ENCODE results near the genes DGKH and SMIM2.

GRCh38 chr13:41500552-41500851 is 43.2 kb downstream of the RGCC start:
- PRO-cap, result no peak

- PRO-cap, result no peak
Measured at GRCh38 chr13:41503273-41503813, 46.0 kb downstream of the RGCC start.

DNA sequence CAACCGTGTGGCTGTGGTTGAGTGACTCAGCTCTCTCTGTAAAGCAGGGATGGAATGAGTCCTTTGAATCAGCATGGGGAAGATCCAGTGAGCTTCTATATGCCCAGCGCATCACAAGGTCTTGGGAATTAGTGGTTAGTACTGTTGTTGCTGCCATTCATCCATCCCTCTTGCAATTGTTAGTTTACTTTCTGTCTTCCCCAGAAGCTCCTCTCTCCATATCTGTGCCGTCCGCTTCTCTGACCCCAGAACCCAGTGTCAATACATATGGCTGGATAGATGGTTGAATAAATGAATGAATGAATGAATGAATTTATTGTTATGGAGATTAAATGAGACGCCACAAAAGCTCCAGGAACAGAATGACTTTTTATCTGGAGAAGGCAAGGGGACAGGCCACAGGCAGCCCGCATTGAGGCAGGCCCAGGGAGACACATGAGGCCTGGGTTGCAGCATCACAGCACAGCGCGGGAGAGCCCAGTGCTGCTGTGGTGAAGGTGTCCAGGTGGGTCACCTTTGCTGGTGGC is 89.2 kb downstream of the RGCC start:
- PRO-cap, result no peak

- PRO-cap, result no peak
Measured at GRCh38 chr13:41883430-41884477, 77.2 kb downstream of the VWA8 start.

DNA sequence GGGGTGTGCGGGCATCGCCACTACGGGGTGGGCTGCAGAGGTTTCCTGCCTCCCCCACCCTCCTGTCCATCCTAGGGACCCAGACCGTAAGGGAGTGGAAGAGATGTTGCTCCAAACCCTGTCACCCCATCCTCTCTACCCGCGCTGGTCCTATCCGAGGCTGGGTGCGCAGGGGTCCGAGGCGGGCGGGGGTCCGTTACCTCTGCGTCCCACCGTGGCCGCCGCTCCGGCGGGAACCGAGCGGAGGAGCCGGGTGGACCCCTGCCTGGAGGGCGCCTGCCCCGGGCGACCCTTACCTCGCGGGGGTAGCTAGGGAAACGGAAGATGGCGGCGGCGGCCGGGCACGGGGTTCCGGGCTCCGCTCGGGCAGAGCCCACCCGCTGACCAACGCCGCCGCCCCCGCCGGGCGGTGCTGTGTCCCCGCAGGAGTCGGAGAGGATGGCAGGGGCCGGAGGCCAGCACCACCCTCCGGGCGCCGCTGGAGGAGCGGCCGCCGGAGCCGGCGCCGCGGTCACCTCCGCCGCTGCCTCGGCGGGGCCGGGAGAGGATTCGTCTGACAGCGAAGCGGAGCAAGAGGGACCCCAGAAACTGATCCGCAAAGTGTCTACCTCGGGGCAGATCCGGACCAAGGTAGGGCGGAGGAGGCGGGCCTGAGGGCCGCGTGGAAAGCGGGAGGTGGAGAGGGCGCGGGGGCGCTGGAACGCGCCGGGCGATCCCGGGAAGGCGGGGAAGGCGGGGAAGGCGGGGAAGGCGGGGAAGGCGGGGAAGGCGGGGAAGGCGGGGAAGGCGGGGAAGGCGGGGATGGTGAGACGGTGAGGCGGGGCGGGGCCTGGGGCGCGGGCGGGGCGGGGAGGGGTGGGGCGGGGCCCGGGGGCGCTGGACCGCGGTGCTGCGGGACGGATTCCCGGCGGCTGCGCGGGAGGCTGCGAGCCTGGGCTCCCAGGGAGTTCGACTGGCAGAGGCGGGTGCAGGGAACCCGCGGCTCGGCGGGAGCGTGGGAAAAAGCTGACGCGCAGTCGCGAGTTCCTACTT is at the start of gene DGKH:
Gene DGKH, plus strand, starts transcription at position 313 of the 1,032 bp plus-strand sequence.
- PRO-cap, result bidirectional peak, plus-strand start at position 316 of the sequence, minus-strand start at position 137 of the sequence; bidirectional peak, plus-strand start at position 425 of the sequence, minus-strand start at position 414 of the sequence; bidirectional peak, plus-strand start outside the sequence, minus-strand start at position 722 of the sequence

DNA sequence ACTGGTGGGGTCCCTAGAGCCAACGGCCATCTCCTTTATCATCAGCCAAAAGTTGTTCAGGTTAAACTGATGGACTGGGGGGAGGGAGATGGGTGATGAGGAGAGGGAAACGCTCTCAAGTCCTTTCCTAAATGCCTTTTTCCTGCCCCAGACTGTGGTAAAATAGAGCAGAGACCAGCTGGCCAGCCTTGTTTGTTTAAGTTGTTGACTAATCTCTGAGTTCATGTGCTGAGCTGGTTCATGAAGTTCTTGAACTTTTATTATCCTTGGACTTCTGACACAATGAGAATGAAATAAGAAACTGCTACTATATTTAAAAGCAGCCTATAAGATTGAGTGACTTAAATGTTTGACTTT is 20.3 kb upstream of the TNFSF11 start:
- PRO-cap, result no peak

GRCh38 chr13:42575749-42576507 is 2.0 kb downstream of the TNFSF11 start:
- PRO-cap, result no peak

GRCh38 chr13:42990397-42991214 is 1.4 kb downstream of the EPSTI1 start:
- PRO-cap, result no peak

GRCh38 chr13:43268941-43269717 is 245.7 kb downstream of the DNAJC15 start:
- PRO-cap, result no peak

DNA sequence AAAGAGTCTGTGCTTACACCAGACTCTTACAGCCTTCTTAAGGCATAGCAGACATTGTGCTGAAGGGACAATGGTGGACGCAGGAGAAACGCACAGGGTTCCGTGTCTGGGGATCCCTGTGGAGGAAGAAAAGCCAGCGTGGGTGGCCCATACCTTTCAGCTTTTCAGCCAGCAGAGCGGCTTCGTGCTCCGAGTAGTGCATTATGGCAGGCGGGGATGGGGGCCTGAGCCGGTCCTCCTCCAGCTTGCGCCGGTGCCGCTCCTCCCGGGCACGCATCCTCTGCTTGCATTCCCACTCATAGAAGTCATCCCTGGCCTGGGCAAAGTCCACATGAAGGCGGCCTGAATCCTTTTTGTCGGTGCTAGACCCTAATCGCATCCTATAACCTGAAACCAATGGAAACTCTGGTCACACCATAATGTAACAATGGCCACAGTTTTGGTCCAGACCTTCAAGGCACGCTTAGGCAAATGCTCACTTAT is 332.4 kb downstream of the DNAJC15 start:
- PRO-cap, result no peak

DNA sequence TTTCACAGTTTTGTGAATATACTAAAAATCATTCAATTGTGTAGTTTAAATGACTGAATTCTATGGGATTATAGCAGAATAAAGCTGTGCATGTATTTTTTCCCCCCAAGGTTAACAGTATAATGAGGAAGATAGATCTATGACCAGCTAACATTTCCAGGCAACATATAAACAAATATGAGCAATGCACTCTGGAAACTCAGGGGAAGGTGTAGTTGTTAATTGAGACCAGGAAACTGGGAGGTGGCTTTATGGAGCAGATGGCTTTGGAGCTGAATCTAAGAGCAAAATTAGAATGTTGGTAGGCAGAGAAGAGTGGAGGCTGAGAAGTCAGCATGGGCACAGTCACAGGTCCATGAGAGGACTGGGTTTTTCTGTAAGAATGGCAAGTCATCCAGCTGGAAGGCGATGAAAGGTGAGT is 41.6 kb downstream of the LACC1 start:
- PRO-cap, result no peak

- PRO-cap, result no peak
Measured at GRCh38 chr13:43986146-43986964, 106.7 kb downstream of the LACC1 start.

DNA sequence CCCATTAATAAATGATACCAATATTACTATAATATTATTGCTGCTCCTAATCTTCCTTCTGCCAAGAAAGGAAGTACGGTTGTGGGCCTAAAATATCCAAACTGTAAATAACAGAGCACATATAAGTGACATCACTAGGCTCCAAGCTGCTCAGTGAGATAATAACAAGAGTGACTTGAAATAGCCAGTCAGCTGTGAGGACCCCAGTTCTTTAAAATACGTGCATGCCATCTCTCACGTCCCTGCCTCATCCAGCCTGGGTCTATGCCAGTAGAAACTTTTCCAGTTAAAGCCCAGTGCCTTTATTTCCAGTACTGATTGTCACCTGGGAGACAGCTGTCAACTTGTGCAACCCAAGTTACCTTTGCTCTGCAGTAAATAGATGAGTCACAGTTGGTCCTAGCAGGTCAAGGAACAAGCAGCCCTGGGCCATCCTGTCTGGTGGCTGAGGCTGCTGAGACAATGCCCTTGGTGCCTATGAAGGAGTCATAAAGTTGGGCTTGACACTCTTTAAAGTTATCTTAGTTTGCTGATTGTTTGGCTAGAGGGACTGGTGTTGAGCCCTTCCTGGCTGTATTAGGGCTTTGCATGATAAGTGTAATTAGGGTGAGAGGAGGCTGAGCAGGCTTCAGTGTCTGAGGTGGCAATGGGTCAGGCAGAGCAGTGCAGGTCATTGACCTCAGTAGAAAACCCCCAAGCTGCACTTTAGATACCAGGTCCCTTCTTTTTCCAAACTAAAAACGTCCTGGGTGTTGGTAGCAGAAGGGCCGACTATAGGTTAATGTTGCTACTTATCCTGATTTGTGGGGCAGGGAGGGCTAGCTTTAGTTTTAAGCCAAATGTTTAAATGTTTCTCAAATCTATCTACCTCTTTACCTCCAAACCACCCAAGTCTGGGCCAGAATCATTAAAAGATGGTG is 52.6 kb downstream of the SMIM2 start:
- PRO-cap, result no peak

DNA sequence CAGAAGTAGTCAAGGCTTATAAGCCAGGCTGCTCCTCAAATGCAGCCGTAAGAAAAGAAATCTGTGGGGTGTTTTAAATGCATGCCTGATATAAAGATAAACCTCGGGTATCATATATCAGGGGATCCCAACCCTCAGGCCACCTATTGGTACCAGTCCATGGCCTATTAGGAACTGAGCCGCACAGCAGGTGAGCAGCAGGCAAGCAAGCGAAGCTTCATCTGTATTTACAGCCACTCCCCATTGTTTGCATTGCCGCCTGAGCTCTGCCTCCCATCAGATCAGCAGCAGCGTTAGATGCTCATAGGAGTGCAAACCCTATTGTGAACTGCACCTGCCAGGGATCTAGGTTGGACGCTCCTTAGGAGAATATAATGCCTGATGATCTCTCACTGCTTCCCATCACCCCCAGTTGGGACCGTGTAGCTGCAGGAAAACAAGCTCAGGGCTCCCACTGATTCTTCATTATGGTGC is 20.9 kb downstream of the SMIM2 start:
- PRO-cap, result no peak

- PRO-cap, result bidirectional peak, plus-strand start at chr13:44142345, minus-strand start at chr13:44142000
Measured at GRCh38 chr13:44141221-44142189, 19.6 kb downstream of the SMIM2 start.

GRCh38 chr13:44142954-44143127 is 18.2 kb downstream of the SMIM2 start:
- PRO-cap, result no peak

- PRO-cap, result no peak
Measured at GRCh38 chr13:44160500-44161295, at the start of gene SMIM2. TSS of gene SMIM2 (minus strand) at chr13:44161257.

DNA sequence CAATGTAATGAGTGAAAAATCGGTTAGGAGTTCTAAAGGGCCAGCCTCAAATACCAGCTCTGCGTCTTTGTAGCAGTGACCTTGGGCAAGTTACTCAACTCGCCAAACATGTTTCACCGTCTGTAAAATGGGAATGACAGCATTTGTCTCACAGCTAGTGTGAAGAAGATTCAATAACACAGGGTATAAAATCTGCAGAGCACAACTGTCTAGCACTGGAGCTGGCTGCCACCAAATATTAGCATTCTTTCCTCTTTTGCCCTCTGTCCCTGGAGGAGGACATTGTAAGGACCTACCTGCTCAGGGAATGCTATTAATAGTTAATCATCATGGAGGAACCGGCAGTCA is 22.1 kb upstream of the SERP2 start:
- PRO-cap, result no peak

GRCh38 chr13:44362158-44362580 is 11.5 kb upstream of the SERP2 start:
- PRO-cap, result no peak

- PRO-cap, result no peak
Measured at GRCh38 chr13:44364470-44365180, 9.0 kb upstream of the SERP2 start.